AG10803 (cell line): ENCODE results near the genes RFWD3, BCAR1 and TMEM231.

- RRBS, result under 1% methylated on average over 9 of the region's 68 CpGs
Observed at GRCh38 chr16:74666357-74667280, at the start of gene RFWD3. Gene RFWD3, minus strand, starts transcription at chr16:74666877.

DNA sequence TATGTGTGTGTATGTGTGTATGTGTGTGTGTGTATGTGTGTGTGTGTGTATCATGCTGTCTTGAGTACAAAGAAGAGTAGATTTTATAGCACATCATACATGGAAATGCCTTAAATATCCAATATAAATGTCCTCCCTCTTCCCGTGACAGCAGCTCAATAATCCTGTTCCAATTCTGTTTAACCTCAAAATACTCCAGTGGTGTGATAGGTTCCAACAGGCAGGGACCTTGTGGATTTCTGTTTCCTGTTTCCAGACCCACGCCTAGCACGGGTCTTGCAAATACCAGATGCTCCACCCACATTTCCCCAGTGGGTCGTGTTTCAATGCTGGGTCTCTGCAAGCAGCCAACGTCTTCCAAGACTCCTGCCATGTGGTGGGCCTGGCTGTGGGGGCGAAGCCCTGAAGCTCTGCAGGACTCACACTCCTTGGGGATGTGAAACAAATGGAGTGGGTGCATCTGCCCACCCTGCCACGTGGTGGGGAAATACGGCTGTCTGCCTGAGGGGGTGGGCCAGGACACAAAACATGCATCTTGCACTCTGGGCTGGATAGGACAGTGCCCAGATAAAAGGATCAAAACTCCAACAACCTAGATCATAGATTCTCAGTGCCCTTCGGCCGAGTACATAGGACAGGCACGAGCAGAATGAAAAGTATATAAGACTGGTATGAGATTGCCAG, 32.6 kb downstream of the FA2H start:
- RRBS, result no CpG with 5 or more reads among the region's 11 CpGs

DNA sequence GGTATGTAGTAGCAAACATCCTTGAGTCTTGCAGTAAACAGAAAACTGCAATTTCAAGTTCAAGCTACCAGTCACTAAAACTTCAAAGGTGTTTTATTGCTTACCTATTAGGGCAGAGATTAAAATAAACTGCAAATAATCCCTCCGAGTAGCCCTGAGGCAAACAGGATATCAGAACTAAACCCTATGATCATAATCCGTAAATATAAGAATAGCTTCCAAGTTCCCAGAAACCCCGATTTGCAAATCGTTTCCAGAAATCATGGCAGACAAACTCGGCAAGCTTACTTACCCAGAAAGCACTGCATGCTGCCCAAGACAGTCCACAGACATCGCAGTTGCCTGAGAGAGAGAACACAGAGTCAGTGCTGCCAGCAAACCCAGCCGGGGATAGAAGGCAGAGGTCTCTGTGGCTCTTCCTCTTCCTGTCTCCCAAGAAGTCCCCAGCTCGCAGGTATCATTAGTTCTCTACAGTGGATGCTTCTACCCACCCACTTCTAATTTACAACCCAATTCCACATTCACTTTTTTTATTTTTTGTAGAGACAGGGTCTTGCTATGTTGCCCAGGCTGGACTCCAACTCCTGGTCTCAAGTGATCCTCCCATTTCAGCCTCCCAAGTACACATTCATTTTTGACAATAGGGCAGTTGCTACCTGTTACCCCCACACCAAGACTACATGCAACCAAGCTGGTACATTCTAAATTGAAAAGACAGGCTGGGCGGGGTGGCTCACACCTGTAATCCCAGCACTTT, 19.3 kb downstream of the WDR59 start:
- RRBS, result no CpG with 5 or more reads among the region's 9 CpGs

DNA sequence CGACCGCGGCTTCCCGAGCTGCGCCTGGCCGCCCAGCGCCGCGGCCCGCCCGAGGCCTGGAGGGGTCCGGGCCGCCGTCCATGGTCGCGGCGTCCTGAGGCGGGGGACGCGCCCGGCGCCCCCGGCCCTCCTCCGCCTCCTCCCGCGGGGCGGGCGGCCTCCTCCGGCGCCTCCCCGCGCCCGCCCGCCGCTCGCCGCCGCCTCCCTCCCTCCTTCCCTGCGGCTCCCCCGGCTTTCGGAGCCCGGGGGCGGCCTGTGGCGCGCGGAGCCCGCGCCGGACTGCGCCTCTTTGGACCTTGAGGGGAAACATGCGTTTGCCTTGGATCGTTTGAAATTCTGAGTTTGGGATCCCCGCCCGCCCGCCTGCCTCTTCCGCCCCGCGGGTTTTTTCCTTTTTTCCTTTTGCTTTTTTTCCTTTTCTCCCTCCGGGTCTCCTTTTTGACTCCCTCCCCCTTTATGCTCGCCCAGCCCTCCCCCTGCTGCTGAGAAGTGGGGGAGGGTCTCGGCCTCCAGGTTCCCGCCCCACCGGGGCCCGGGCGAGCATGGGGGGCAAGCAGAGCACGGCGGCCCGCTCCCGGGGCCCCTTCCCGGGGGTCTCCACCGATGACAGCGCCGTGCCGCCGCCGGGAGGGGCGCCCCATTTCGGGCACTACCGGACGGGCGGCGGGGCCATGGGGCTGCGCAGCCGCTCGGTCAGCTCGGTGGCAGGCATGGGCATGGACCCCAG, 469 bp downstream of the ZNRF1 start:
- RRBS, result 2% methylated on average over 49 of the region's 86 CpGs

GRCh38 chr16:75002475-75003062, 3.7 kb downstream of the ZNRF1 start:
- RRBS, result no CpG with 5 or more reads among the region's 14 CpGs

DNA sequence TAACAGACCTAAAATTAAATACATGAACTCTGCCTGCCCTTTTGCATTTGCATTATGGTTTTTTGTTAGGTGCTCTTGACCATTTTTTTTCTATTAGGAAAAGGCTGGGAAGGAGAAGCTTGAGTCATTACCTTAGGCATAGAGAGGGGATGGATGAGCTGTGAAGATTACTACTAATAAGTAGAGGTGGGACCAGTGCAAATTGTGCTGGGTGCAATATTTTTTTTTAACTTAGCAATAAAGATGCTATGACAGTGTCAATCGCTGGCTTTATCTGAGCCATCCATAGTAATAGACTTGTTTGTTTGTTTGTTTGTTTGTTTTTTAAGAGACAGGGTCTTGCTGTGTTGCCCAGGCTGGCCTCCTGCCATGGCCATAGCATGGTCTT, 46.4 kb downstream of the ZNRF1 start:
- RRBS, result no CpG with 5 or more reads among the region's 1 CpG

DNA sequence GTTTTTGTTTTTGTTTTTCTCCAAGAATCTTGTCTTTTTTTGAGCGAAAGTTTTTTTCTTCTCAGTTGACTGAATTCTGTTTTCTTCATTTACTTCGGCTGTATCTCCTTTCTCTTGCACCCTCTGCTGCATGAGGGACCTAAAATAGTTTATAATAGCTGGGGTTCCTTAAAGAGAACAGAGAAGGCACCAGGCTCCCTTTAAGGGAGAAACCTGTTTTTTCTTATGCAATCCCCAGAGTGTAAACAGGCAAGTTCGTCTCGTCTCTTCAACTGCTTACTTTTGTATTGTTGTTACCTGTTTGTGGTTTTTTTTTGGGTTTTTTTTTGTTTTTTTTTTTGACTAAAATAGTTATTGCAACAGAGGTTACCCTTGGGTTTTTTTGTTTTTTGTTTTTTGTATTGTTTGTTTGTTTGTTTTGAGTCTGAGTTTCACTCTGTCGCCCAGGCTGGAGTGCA, 3.6 kb upstream of the LDHD start:
- RRBS, result no CpG with 5 or more reads among the region's 5 CpGs

GRCh38 chr16:75244025-75244926, 7.1 kb downstream of the BCAR1 start:
- RRBS, result no CpG with 5 or more reads among the region's 11 CpGs

DNA sequence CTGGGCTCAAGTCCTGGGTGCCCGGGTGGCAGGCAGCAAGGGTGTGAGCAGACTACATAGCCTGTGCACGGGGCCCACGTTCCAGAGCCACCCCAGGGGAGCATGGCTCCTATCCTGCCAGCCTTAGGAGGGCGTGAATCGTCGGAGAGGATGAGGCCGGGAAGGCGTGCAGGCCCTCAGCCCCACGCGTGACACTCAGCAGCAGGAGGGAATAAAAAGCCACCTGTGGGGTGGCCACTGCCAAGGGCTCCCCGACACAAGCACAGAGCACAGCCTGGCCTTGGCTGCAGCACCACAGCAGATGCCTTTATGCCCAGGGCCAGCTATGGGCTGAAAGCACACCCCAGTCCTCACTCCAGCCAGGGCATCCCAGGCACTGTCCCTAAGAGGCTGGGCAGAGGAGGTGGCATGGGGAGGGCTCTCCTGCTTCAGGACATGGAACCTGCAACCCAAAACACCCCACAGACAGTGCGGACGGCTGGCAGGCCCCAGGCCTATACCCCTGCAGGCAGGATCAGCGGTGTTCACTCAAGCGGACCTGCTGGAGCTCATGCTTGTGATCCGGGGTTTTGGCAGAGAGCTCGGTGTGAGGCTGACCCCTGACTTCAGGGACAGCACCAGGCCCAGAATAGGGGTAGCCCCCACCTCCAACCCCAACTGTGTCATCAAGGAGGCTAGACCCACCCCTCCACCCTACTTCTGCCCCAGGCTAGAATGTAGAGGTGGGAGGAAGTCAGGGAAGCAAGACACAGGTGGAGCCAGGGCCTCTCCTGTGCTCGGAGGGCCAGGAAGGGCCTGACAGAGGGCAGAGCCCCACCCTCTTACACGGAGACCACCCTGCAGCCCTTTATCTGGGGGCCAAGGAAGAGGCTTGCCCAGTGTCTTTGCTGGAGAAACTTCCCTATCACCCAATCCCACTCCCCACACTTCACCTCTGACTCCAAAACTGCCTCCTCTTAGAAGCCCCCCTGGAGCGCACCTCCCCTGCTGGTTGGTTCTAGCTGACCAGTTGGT, 2.5 kb downstream of the BCAR1 start:
- RRBS, result no CpG with 5 or more reads among the region's 20 CpGs

GRCh38 chr16:75251588-75252148, at the start of gene BCAR1:
Gene BCAR1, minus strand, starts transcription at chr16:75251624.
- RRBS, result 3% methylated on average over 6 of the region's 50 CpGs

GRCh38 chr16:75262053-75262897, 10.9 kb upstream of the BCAR1 start:
- RRBS, result no CpG with 5 or more reads among the region's 16 CpGs

DNA sequence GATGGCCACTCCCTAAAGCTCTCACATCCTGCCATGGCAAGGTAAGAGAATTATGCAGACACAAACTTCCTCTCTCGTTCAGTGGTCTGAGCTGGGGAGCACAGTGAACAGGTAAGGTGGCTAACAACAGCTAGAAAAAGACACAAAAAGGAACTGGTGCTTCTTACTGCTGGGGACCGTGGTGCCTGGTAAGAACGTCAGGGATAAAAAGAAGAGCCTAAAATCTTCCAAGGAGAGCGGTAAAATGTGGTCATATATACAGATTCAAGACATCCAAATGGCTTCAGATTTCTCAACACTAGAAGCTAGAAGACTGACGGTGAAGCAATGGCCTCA, 75.0 kb upstream of the BCAR1 start:
- RRBS, result no CpG with 5 or more reads among the region's 5 CpGs

DNA sequence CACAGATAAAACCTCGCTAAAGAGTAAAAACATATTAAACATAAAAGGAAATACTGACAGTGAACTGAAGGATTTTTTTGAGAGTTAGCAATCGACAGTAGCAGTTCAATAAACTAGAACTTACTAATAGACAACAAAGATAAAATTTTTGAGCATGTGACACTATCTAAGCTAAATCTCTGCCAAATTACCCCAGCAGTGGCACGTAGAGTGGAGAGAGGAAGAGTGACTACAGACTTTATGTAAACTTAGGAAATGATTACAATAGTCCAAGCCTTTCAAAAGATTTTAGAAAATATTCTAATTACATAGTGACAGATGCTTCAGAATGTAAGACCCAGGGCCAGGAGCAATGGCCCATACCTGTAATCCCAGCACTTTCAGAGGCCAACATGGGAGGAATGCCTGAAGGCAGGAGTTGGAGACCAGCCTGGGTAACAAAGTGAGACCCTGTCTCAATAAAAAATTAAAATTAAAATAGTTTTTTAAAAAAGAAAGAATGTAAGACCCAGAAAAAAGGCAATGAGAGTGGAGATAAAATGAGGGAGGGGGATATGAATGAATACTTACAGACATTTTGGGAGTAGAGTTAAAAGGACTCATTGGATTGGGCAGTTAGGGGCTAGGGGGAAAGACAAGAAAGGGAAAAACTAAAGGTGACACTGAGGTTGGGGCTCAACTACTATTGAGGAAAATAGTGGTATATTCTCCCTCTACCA, 52.3 kb downstream of the CFDP1 start:
- RRBS, result no CpG with 5 or more reads among the region's 3 CpGs

DNA sequence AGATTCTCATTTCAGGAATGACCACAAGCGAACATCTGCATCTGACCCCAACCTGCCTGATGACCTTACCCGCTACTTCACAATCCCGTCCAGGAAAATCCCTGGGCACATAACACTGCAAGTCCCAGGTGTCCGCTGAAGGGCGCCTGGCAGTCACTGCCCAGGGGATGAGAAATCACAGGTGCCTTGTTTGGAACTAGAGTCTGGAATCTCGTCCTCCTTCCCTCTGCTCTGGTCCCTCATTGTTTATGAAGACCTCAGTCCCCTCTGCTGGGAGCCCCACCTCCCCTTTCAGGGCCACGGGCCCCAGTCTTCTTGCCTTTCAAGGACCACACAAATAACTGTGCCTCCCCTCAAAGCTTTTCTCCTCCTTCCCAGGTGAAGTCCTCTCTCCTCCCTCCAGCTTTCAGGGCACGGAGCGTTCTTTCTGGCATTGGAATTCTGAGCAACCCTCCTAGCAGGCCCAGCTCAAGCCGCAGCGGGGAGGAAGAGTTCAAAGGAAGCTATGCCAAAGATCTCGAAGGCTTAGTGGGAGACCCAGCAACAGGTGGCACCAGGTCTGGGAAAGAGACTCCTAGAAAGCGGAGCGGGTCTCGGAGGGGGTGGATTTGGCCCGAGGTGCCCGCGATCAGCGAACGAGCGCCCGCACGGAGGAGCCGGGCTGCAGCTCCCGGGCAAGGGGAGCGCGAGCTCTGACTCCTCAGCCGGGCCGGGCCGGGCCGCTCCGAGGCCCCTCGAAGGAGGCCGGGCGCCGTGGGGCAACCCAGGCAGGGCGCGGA, 19.6 kb downstream of the CHST5 start:
- RRBS, result no CpG with 5 or more reads among the region's 38 CpGs

DNA sequence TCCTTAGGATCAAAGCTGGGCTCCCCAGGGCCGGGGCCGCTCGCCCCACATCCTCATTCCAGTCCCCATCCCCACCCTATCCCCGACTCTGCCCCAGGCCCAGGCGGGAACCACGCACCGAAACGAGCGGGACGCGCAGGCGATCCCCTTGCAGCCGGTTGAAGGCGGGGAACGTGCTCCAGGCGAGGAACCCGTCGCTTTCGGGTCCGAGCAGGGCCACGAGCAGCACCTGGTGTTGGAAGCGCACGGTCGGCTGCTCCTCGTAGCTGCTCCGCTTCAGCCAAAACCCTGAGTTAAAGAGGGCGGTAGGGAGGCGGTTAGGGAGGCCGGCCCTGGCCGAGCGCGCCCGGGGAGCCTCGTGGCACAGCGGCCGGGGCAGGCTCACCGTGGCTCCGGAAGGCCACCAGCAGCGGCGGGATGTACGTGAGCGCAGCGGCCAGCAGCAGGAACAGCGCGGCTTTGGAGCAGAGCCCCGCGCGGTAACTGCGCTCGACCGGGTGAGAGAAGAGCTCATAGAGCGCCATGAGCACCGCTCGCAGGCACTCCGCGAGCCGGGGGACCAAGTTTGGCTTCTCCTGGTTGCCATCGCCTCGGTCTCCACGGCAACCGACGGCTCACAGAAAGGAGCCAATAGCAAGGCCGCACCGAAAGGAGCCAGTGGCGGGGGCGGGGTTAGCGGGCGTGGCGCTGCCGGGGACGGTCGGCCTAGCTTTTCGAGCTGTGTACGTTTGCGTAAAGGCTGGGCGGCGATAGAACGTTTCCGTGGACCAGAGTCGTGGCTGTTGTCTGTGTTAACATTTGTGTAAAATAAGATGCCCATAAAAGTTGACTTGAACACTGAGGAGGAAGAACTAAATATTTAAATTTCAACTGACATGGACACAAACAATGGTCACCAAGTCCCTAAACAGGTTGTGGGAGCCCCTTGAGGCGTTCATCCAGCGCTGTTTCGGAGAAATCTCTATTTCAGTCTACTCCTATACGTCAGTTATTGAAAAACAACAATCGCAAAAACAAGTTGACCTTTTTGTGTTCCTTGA, at the start of gene TMEM231:
Gene TMEM231, minus strand, starts transcription at position 567 of the 1,040 bp plus-strand sequence.
- RRBS, result 1% methylated on average over 16 of the region's 85 CpGs

GRCh38 chr16:75566631-75567260, 567 bp downstream of the GABARAPL2 start:
- RRBS, result 3% methylated on average over 14 of the region's 42 CpGs

- RRBS, result no CpG with 5 or more reads among the region's 6 CpGs
Observed at GRCh38 chr16:75567843-75568531, 1.8 kb downstream of the GABARAPL2 start.

DNA sequence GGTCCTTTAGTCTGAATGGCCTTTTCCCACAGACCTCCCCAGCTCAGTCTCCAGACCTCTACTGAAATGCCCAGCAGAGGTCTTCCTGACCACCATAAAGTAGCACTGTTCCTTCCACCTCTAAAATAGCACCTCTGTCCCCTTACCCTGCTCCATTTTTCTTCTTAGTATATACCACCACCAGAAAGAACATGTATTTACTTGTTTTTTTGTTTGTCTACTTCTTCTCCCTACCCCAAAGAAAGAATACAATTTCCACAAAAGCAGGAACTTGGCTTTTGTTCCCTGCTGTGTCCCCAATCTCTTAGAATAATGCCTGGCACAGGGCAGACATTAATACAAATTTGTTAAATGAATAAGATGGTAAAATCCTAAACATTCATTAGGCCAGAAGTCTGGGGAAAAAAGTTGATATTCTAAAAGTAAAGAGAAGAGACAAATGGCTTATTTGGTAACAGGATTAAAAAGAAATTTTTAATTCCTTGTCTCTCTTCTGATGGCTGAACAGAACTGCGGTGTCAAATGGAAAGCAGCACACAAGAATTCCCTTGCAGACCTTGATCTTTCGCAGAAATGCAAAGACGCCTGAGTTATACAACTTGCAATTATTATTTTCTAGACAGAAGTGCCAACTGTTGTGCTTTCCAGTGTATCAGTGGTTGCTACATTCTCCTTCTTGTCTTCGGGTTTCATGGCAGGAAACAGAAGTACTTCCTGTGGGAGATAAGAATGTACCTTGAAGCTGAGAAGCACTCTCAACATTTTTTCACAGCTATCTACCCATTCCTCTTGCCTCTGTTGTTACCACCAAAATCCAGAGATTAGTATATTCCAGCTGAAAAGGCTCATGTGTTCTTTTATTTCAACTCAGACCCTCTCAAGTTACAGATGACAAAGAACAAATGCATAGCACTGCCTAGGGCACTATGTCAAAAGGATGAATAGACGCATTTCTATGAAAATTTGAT, 4.5 kb upstream of the ADAT1 start:
- RRBS, result no CpG with 5 or more reads among the region's 5 CpGs

DNA sequence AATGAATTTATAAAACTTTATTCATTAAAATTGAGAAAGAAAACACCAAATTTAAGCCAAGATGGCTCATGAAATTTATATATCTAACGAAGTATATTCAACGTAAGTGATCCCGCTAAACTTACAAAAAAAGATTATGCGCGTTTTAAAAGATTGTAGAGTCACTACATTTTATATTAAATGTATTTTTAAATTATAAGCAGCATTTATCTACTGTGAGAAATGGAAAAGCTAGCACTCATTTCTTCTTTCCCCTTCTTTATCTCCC, 232.2 kb downstream of the CNTNAP4 start:
- RRBS, result no CpG with 5 or more reads among the region's 5 CpGs

GRCh38 chr16:77775209-77775492, 13.2 kb upstream of the VAT1L start:
- RRBS, result no CpG with 5 or more reads among the region's 1 CpG